ENCODE measurements around the gene TCEA3.

GRCh38 chr1:22339136-22339773, 112.4 kb upstream of the ZBTB40 start:
- PRO-cap, 3 experiments, result no peak in any of the 3 experiments
- RRBS, result no CpG with 5 or more reads among the region's 18 CpGs

GRCh38 chr1:22447489-22448323, 3.9 kb upstream of the ZBTB40 start:
- PRO-cap, 3 experiments, result no peak in any of the 3 experiments
- RRBS, result no CpG with 5 or more reads among the region's 8 CpGs

DNA sequence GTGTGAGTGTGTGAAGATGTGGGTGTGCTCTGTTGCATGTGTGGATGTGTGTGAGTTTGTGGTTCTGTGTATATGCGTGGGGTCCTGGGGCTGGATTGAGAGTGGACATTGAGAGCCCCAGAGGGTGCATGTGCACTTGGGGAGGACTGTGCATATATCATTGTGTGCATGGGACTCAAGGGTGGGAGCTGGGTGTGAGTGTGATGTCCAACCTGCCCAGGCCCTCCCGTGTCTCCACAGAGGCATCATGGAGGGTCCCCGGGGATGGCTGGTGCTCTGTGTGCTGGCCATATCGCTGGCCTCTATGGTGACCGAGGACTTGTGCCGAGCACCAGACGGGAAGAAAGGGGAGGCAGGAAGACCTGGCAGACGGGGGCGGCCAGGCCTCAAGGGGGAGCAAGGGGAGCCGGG, 947 bp downstream of the C1QA start:
- PRO-cap, 3 experiments, result no peak in any of the 3 experiments
- RRBS, result no CpG with 5 or more reads among the region's 10 CpGs

DNA sequence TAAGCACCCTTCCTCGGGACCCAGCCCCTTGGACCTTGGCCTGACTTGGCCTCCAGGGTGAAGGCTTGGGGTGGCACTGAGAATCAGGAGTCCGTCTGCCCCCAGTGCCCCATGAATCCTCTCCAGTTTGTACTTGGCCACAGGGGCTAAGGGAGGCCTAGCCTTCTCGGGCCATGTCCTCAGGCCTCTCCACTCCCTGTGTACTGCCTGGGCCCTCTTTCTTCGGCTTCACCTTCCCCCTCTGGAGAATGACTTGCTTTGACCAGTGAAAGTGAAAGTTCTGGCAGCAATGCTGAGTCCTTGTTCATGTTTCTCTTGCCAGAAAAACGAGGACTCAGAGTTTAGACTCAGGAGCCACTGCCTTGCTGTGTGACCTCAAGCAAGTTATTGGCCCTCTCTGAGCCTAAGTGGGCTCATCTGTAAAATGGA, 1.4 kb downstream of the C1QA start:
- PRO-cap, 3 experiments, result no peak in any of the 3 experiments
- RRBS, result no CpG with 5 or more reads among the region's 5 CpGs

GRCh38 chr1:22654226-22654544, 1.1 kb downstream of the C1QB start:
- PRO-cap, 3 experiments, result no peak in any of the 3 experiments
- RRBS, result no CpG with 5 or more reads among the region's 1 CpG

DNA sequence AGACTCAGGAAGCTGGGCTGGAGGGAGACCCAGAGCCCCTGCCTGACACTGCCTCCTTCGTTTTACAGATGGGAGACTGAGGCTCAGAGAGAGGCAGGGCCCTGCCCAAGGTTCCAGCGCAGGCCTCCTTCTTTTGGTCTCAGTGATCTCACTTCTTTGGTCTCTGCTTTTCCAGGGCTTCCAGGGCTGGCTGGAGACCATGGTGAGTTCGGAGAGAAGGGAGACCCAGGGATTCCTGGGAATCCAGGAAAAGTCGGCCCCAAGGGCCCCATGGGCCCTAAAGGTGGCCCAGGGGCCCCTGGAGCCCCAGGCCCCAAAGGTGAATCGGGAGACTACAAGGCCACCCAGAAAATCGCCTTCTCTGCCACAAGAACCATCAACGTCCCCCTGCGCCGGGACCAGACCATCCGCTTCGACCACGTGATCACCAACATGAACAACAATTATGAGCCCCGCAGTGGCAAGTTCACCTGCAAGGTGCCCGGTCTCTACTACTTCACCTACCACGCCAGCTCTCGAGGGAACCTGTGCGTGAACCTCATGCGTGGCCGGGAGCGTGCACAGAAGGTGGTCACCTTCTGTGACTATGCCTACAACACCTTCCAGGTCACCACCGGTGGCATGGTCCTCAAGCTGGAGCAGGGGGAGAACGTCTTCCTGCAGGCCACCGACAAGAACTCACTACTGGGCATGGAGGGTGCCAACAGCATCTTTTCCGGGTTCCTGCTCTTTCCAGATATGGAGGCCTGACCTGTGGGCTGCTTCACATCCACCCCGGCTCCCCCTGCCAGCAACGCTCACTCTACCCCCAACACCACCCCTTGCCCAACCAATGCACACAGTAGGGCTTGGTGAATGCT, 7.8 kb downstream of the C1QB start:
- PRO-cap, 3 experiments, result no peak in any of the 3 experiments
- RRBS, result 92% methylated on average over 9 of the region's 26 CpGs

GRCh38 chr1:22792461-22793150, 82.0 kb downstream of the EPHB2 start:
- PRO-cap, 3 experiments, result no peak in any of the 3 experiments
- RRBS, result no CpG with 5 or more reads among the region's 6 CpGs

DNA sequence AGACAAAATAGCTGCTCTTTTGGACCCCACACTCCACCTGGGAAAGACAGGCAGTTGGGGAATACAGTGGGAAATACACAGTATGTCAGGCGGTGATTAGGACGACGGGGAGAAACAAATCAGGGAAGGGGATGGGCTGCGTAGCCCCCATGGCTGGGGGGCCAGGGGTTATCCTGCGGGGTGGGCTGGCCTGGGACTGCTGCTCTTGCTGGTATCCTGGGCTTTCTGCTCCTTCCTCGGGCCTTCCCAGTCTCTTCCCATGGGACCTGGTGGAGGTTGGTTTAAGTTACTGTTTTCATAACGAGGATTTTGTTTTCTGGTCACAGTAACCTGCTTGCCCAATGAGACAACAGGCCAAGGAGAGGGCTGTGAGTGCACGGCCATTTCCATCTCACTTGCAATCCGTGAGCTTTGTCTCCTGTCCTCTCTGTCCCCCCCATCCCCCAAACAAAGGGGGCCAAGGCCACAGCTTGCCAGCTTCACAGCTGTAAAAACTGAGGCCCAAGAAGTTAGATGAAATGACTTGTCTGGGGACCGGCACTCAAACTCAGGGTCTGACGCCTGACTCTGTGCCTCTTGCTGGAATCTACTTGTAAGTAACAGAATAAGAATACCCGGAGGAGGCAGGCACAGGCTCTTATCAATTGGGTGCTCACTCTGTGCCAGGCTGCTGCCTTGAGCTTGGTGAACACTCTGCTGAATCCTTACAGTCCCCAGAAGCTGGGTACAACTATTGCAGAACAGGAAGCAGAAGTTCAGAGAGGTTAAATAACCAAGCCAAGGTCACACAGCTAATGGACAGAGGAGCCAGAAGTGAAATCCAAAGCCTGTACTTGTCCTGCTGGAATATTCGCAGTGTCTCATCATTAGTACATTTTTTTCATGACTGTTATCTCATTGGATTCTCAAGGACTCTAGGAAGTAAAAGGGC, 85.8 kb downstream of the EPHB2 start:
- PRO-cap, 3 experiments, result no peak in any of the 3 experiments
- RRBS, result 85% methylated on average over 3 of the region's 13 CpGs

- PRO-cap, 3 experiments, result no peak in any of the 3 experiments
- RRBS, result no CpG with 5 or more reads among the region's 2 CpGs
Measured at GRCh38 chr1:23154918-23155563, 62.3 kb downstream of the HTR1D start.

DNA sequence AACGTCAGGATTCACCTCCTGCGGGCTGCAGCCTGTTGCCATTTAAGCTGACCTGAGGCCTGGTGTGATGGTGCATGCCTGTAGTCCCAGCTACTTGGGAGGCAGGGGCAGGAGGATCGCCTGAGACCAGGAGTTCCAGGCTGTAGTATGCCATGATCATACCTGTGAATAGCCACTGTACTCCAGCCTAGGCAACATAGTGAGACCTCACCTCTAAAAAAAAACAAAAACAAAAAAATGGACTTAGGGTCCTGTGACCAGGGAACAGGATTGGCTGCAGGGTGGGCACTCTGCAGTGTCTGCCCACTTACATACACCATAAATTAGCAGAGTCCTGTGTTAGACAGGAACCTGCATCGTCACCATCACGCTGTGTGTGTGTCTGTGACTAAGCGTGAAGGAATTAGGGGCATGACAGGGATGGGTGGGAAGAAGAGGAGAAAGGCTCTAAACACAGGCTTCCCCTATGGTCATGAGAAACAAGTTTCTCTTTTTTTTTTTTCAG, 28.6 kb downstream of the HTR1D start:
- PRO-cap, 3 experiments, result no peak in any of the 3 experiments
- RRBS, result no CpG with 5 or more reads among the region's 6 CpGs

- PRO-cap, 3 experiments, result no peak in any of the 3 experiments
- RRBS, result no CpG with 5 or more reads among the region's 10 CpGs
Measured at GRCh38 chr1:23417526-23418438, 6.8 kb downstream of the TCEA3 start.

DNA sequence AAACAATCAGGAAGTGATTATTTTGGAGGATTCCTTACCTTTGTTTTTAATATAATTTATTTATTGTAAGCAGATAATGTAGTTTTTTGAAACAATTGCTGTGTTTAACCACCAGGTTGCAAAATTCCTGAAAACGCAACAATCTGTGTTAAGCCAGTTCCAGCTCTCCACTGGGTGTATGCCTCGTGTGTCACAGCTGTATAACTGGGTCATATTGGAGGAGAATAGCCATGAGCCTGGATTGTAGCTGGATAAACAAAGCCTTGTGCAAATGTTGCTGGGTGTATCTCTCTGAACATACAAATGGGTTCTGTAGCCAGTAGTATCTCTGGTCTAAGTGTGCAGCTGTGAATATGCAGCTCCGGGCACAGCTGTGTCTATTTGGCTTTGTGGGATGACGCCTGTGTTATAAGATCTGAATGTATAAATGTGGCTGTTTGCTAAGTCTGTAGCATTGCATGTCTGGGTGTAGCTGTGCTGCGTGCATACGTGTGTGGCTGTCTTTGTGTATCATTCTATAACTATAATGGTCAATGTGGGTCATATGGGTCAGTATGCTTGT, 2.8 kb downstream of the TCEA3 start:
- PRO-cap, 3 experiments, result no peak in any of the 3 experiments
- RRBS, result no CpG with 5 or more reads among the region's 6 CpGs

DNA sequence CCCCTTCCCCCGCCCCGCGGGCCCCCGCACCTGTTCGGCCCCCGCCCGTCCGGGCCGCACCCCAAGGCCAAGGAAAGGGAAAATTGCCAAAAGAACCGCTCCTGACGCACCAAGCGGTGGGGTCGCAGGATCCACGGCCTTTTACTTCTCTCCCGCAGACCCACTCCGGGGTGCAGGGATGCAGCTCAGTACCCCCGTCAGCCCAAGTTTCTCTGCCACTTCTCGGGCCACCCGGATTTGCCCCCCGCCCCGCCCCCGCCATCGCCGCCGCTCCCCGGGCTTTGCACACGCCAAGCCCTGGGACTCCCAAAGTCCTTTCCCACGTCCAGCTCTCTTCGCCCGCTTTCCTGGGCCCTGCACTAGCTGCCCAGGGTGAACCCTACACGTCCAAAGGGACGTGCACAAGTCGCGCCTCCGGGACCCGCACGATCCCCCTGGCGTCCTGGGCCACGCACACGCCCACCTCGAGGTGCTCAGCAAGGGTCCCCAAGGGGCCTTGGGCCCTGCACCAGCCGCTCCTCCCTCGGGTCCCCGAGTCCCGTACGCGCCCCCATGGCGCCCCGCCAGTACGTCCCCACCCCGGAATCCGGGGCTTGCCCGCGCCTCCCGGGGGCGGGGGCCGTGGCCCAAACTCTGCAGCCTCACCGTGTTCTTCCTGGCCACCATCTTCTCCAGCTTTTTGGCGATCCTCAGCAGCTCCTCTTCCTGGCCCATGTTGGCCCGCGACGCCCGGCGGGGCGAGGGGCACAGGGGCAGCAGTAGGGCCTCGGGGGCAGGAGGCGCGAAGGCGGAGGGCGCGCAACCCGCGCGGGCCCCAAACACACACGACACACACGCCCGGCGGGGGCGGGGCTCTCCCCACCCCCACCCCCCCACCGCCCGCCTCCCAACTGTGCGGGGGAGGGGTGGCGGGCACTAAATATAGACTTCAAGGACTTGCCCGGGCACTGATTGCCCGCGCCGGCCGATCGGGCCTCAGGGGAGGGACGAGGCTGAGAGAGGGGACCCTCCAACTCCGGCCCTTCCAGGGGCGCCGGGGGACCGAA, at the start of gene TCEA3:
Gene TCEA3, minus strand, starts transcription at position 829 of the 1,046 bp plus-strand sequence.
- PRO-cap, 3 experiments, result peak in 3 of 3 experiments; most common plus-strand start position 70 of the sequence (in 1); most common minus-strand start position 829 of the sequence (in 3)
- RRBS, result 3% methylated on average over 41 of the region's 94 CpGs

- PRO-cap, 3 experiments, result no peak in any of the 3 experiments
- RRBS, result no CpG with 5 or more reads among the region's 7 CpGs
Measured at GRCh38 chr1:23521328-23521739, 9.7 kb downstream of the E2F2 start.

DNA sequence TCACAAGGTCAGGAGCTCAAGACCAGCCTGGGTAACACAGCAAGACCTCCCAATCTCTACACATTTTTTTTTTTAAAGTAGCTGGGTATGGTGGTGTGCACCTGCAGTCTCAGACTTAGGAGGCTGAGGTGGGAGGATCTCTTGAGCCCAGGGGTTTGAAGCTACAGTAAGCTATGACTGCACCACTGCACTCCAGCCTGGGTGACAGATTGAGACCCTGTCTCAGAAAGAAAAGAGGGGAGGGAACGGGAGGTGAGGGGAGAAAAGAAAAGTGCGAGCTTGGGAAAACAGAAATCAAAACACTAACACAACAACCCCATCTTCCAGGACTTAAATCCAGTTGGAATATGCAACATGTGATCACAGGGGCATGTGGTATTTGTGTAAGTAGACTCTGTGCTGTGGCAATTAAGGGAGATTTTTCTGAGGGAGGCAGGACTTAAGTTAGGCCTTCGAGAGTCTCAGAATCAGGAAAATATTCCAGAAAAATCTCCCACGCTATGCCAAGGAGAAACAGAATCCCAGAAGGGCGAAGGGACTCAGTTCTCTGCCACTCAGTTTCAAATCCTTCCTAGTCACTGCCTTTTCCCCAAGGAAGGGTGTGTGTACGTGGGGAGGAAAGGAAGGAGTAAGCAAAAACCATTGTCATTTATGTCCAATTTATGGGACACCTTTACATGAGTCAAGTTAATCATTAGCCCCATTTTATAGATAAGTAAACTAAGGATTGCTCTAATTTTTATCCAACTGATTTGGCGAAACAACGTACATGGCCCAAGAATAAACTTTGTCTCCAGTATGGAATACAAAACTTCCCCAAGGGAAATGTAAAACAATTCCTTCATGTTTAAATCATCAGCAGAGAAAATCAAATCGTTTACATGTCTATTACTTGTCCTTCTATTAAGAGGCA, 12.3 kb downstream of the ID3 start:
- PRO-cap, 3 experiments, result no peak in any of the 3 experiments
- RRBS, result no CpG with 5 or more reads among the region's 9 CpGs

DNA sequence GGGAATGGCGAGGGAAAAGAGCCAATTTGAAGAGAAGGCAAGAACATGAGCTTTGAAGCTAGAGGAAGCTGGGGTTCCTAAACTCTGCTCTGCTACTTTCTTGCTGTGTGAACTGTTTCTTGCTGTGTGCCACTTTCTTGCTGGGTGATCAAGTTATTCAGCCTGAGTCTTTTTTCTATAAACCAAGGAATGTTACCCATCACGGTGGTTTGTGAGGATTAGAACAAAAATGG, 3.7 kb downstream of the ID3 start:
- PRO-cap, 3 experiments, result no peak in any of the 3 experiments
- RRBS, result no CpG with 5 or more reads among the region's 2 CpGs

- PRO-cap, 3 experiments, result no peak in any of the 3 experiments
- RRBS, result no CpG with 5 or more reads among the region's 7 CpGs
Measured at GRCh38 chr1:23698562-23699071, 7.0 kb downstream of the RPL11 start.

GRCh38 chr1:23760376-23761351, 17.4 kb downstream of the ELOA start:
- PRO-cap, 3 experiments, result no peak in any of the 3 experiments
- RRBS, result no CpG with 5 or more reads among the region's 7 CpGs

GRCh38 chr1:23788716-23789783, 1.9 kb upstream of the LYPLA2 start:
- PRO-cap, 3 experiments, result no peak in any of the 3 experiments
- RRBS, result no CpG with 5 or more reads among the region's 5 CpGs

- PRO-cap, 3 experiments, result no peak in any of the 3 experiments
- RRBS, result no CpG with 5 or more reads among the region's 15 CpGs
Measured at GRCh38 chr1:23960308-23961167, 910 bp downstream of the PNRC2 start.

All from breast (tissue), 4 donors.